Umbilical cord (tissue), 2 donors: Measurements from ENCODE around the gene SLCO6A1.

- RAMPAGE, long total RNA: no peak
Observed at GRCh38 chr5:99037799-99038291, 109.0 kb upstream of the CHD1 start.

DNA sequence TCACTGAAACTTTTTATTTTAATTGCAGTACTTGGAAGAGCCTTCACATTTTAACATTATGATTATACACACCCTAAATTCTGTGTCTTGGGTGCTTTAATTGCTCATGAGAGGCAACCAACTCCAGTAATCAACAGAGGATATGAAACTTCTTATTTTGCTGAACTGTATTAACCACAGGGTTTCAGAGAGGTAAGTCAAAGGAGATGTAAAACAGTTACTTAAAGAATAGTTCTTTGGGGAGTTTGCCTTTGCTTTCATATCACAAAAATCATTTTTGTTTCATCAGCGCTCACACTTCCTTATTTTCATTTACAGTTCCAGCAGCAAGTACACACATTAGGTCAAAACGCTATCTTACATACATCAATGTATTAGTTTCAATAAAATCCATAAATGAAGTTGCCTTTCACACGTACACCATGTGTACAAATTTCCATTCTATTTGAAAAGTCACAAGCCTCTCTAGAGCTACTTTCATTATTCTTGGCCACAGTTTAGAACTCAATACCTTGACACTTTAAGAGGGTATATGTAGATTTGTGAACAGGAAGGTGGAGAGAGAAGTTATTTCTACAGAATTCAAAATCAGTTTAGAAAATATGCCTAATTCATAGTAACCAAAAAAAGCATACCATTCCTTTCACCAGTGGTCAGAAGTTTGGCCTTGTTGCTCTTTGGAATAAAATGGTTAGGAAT, 50.0 kb downstream of the ST8SIA4 start:
- RAMPAGE, long total RNA: no peak

DNA sequence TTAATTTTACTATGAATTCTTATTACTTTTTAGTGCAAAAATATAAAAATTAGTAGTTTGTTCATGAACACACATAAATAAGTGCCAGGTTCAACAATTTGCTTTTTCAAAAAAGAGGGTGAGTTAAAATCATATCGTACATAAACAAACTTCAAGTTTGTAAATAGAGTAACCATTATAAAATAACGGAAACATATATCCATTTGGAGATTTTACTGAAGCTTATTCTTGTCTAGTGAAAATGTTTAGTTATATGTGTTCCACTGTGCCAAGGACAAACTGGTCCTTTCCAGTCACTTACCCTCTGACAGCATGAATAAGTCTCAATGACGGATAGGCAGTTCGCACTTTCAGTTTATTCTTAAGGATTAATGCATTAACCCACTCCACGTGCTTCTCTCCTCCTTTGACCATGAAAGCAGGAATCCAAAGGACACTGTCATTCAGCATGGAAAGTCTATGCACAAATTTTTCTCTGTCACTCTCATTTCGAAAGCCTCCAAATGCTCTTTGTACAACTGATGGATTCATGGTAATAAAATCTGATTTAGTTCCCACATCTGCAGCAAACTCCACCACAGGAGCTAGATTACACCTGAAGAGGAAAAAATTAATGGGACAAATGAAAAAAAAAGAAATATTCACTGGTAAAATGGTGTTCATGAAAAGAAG, 47.1 kb downstream of the ST8SIA4 start:
- RAMPAGE, long total RNA: no peak

- RAMPAGE, long total RNA: no peak
Observed at GRCh38 chr5:100905314-100905972, 2.4 kb upstream of the ST8SIA4 start.

DNA sequence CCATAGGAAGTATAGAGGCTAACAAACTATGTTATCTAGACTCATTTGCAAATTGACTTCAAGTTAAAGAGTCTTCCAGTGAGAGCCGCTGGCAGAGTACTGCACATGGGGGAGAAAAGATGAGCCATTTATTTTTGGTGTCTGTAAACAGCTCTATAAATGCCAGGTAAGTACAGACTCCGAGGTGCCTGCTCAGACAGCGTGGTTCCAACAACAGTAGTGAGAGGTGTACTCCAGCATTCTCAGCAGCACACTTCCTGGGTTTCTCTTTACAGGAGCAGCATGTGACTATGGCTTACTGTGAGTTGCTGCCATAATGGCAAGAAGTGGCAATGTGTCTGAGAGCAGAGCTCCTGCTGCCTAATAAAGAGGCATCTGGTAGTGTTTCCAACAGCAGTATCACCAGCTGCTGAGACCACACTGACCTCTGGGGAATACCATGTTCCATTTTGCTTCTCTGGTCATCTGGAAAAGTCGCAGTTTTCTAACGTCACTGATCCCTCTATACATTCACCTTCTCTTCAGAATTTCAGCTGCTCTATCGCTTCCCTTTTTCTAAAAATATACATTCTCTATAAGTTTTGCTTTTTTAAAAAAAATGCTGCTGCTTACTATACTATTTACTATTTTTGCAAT, 398.2 kb downstream of the SLCO4C1 start:
- RAMPAGE, long total RNA: no peak

- RAMPAGE, long total RNA: no peak
Observed at GRCh38 chr5:102241720-102242165, 54.3 kb downstream of the SLCO4C1 start.

GRCh38 chr5:102498565-102499275, at the start of gene SLCO6A1:
Gene SLCO6A1, minus strand, starts transcription at chr5:102499001.
- RAMPAGE, long total RNA: no peak

DNA sequence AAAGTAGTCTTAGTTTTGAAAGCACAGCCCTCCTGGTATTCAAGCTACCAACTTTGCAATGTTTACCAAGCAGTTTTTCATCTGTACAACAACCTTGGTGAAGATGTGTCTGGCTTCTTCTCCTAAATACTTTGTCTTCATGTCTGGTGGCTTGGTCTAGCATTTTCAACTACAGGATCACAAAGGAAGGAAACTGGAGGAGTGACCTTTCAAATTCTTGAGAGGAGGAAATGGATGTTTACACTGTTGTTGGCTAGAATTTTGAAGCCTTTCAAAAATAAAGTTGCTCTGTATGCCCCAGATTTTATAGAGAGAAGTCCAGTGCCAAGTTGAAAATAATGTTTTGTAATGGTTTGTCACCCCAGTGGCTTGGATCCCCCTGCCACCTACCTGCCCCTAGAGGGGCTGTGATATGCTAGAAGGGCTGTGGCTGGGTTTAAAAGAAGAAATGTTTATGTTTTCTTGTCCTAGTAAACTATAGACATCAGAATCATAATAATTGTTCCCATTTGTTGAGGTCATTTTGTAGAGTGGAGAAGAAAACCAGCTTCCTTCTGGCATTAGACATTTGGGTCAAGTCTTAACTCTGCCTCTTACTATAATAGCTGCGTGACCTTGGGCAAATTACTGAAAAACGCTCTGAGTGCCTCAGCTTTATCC, 16.5 kb downstream of the PAM start:
- RAMPAGE, long total RNA: no peak

DNA sequence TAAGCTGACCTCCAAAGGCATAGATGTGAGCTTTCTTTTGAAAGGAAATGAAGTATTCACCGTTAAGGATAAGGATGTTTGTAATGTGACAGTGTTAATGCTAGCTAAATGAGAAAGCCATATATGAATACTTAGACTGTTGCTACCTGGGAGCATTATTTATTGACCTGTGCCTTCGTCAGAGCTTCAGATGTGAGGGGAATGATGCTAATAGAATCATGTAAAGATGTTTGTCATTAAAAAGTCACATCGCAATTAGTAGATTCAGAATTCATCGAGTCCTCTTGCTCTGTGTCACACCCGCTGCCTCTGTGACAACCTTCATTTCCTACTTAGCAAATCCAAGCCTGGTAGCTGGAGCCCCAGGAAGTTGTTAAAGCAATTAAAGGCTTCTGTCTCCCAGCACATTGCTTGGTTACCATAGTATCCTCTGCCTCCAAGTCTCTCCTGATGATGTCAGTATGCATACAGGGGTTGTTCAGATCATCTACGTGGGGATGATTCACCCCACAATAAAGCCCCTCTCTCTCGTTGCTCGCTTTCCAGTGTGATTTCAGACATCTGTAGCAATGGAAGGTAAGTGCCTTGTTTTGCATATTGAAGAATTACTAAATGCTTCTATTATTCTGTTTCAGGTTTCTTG, 52.7 kb downstream of the PAM start:
- RAMPAGE, long total RNA: no peak

GRCh38 chr5:103258884-103259153, 256 bp downstream of the MACIR start:
- RAMPAGE, long total RNA: no peak

DNA sequence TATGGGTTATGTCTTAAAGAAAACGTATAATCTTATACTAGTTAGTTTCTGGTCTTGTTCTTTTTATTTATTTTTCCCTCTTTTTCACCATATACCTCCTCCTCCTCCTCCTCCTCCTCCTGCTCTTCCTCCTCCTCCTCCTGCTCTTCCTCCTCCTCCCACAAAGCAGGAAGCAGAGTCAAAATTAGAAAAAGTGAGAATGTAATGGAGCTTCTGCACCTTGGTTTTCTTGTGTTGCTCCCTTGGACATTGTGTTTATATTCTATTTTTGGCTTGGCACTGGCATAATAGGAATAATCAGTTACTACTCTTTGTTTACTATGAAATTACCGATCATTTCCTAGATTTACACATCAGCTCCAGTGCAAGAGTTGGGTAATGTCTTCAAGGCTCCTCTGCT, 4.5 kb downstream of the MACIR start:
- RAMPAGE, long total RNA: no peak

DNA sequence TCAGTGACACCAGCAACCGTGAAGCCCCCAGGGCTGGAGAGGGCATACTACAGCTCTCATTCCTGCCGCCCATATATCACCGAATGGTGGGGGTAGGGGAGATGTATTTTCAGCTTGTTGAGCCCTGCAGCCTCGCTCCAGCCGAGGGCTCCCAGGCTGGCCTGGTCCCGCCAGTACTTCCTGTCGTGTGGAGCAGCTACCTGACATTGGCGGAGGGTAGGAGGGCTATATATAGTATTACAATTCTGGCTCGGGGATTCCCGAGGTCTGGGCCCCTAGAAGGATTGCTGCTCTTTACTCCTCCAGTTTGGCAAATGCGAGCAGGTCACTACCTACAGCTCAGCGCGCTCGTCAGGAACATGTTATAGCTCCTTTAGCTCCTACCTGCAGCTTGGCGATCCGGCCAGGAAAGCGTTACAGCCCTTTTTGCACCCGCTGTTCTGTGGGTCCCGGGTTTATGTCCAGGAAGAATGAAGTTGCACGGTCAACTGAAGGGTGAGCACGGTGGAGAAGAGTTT, 1829.8 kb upstream of the NUDT12 start:
- RAMPAGE, long total RNA: no peak

GRCh38 chr5:105392895-105393364, 1830.3 kb upstream of the NUDT12 start:
- RAMPAGE, long total RNA: no peak

GRCh38 chr5:107486873-107487509, 183.7 kb downstream of the EFNA5 start:
- RAMPAGE, long total RNA: no peak

DNA sequence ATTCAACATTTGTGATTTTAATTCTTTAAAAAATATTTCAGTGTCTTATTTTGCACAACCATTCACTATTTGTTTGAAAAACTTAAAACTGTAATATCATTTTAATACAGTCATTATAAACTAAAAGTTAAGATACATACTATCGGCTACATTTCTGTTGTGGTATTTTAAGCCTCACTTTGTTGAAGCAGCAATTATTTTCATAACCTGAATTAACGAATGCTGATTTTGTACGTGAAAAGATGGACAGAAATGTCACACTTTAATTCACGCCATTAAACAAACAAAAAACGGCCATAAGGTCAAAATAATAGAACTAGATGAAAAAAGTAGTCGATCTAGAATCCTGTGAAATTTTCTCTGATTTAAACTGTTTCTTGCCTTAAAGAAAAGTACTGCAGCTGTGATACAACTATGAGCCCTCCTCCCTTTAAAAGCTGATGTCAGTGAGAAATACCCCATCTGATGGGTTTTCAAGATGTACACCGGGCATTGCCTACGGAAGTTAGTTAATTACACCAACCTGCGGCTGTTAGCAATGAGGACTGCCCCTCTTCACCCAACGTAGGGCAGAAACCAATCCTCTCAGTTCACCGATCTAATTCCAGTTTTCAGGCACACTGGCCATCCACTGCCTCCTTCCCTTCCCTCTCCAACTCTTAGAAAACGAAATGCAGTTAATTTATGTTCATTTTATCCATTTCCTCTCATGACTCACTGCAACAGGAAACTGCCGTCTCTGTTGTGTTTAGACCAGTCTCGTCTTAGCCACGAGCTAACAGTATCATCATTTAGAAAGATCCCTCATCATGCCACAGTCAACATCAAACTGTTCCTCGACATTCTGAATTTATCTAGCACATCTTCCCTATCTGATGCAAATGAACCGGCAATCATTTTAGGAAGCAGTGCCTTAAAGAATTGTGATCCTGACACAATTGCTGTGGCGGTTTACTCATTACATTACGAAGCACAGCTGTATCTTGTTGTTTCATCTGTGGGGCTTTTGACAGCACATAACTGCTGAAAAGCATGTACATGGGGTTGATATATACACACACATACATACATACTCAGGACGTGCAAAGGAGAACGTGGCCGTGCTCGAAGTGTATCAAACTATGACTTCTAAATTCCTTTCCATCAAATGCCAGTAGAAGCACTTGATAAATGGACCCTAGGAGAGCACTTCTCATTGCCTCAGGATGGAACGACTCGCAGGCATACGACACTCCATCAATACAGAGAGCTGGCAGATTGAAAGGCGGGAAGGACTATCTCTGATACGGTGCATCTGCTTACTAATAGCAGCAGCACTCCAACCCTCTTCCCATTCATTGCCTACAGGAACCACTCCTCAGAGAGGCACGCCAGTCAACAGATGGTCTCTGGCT, 168.7 kb downstream of the EFNA5 start:
- RAMPAGE, long total RNA: no peak

GRCh38 chr5:107572936-107573280, 97.8 kb downstream of the EFNA5 start:
- RAMPAGE, long total RNA: no peak

- RAMPAGE, long total RNA: no peak
Observed at GRCh38 chr5:107904184-107904898, 233.6 kb upstream of the EFNA5 start.

DNA sequence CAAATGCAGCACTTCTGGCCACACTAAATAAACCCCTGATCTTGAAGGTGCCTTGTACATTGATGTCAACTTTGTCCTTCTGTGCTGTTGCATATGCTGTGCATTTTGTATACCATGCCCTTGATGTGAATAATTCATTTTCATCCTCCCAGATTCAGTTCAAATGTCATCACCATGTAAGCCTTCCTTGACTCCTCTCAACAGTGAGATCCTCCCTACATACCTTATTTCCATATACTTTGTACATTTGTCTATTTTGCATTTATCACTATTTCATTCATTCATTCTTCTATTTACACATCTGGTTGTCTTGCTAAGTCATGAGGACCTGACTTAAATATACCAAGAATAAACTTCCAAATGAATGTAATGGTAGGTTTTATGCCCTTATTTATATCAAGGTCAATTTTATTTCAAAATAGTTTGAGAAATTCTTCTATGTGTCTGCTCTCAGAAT, 273.2 kb upstream of the EFNA5 start:
- RAMPAGE, long total RNA: no peak

- RAMPAGE, long total RNA: no peak
Observed at GRCh38 chr5:108341645-108342448, 40.1 kb downstream of the FBXL17 start.

DNA sequence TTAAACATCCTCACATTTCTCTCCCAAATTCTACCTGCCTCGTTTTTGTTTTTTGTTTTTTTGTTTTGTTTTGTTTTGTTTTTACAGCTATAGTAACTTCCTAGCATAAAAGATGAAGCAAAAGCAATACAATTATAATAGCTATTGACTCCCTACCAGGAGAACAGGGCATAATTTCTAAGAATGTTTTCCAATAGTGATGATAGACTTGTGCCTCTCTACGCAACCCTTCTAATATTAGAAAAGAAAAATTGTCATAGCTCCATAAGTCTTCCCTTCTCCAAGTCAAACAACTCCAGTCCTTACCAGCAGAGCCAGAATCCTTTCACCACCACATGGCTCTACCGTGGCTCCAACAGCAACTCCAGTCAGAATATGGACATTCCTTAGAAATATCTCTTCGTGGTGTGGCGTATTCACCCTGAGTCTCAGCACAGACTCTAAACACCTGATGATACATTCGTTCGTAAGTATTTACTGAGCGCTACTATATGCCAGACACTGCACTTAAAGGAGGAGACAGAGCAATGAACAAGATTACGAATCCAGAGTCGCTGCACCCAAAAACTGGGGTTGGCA, 3.5 kb downstream of the FBXL17 start:
- RAMPAGE, long total RNA: no peak